Measurements from ENCODE around the genes PSMA1 and PIK3C2A.

DNA sequence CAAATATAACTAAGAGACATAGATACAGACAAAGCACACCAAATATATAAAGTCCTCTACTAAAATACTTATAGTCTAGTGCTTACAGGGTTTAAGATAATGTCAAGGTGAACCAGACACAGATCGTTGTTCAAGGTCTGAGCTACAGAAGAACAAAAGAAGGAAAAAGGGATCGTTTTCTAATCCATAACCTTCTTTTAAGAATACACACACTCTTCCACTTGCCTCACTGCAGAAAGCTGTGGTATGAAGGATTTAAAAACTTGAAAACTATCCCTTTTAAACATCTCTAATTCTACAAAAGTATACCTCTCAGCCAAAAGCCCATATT is 13.6 kb downstream of the RRAS2 start:
- PRO-cap, 2 experiments, result no peak in any of the 2 experiments
- RAMPAGE, long total RNA, 5 experiments, result no peak in any of the 5 experiments

- PRO-cap, 2 experiments, result no peak in any of the 2 experiments
- RAMPAGE, long total RNA, 5 experiments, result no peak in any of the 5 experiments
These were observed 9.5 kb upstream of the COPB1 start for GRCh38 chr11:14509025-14509502.

- PRO-cap, 2 experiments, result peak in 2 of 2 experiments; most common plus-strand start chr11:14520267 (in 1); most common minus-strand start chr11:14520338 (in 2)
- RAMPAGE, long total RNA, 5 experiments, result start-site peak on the minus strand in 5 of 5 experiments, at chr11:14520320-14520392 at its widest, 49 to 1,178 reads per replicate
These were observed at the start of gene PSMA1 for GRCh38 chr11:14520006-14520927. PSMA1 (minus strand) TSS chr11:14520386.

GRCh38 chr11:14653656-14654242 is 10.1 kb downstream of the PDE3B start:
- PRO-cap, 2 experiments, result no peak in any of the 2 experiments
- RAMPAGE, long total RNA, 5 experiments, result no peak in any of the 5 experiments

DNA sequence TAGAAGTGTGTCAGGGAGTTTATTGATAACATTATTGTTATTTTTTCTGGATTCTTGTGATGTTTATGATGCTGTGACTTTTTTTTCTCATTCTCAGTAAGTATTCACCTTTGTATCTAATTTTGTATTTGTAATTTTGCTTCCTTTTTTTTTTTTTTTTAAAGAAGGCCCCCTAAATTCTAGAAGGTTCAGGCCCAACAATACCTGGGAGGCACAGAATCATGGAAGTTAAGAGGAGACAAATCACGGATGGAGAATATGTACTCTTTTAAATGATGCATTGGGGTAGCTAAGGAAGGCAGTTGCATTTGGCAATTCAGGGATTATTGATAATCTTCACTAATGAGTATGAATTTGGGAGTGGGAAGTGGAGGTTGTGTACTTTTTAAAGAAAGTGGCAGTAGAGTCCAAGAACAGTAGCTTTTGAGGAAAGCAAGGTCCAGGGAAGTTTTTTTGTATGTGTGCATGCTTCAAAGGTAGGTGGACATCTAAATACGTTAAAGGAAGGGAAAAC is 46.9 kb downstream of the PDE3B start:
- PRO-cap, 2 experiments, result no peak in any of the 2 experiments
- RAMPAGE, long total RNA, 5 experiments, result no peak in any of the 5 experiments

DNA sequence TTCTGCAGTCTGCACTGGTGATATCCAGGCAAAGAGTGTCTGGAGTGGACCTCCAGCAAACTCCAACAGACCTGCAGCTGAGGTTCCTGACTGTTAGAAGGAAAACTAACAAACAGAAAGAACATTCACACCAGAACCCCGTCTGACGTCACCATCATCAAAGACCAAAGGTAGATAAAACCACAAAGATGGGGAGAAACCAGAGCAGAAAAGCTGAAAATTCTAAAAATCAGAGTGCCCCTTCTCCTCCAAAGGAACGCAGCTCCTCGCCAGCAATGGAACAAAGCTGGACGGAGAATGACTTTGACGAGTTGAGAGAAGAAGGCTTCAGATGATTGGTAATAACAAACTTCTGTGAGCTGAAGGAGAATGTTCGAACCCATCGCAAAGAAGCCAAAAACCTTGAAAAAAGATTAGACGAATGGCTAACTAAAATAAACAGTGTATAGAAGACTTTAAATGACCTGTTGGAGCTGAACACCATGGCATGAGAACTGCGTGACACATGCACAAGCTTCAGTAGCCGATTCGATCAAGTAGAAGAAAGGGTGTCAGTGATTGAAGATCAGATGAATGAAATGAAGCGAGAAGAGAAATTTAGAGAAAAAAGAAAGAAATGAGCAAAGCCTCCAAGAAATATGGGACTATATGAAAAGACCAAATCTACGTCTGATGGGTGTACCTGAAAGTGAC is 113.4 kb downstream of the CYP2R1 start:
- PRO-cap, 2 experiments, result no peak in any of the 2 experiments
- RAMPAGE, long total RNA, 5 experiments, result no peak in any of the 5 experiments

- PRO-cap, 2 experiments, result no peak in any of the 2 experiments
- RAMPAGE, long total RNA, 5 experiments, result no peak in any of the 5 experiments
These were observed 408.5 kb downstream of the SOX6 start for GRCh38 chr11:15947604-15948470.

DNA sequence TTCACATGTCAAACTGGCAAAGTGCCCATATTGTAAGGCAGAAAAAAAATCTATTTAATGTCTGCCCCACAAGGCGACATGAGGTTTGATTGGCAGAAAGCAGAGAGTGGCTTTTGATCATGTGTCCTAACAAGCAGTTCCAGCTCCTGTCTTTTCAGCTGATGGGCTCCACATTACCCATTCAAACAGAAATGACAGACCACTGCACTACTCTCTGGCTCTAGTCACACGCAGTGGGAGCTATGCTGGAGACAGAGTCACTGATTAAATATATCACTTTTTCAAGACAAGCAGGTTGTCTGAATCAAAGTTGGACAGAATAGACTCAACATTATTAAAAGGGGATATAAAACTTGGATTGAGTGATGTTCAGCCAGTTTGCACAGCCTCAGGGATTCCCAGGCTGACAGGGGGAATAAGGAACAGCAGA is 58.9 kb downstream of the SOX6 start:
- PRO-cap, 2 experiments, result no peak in any of the 2 experiments
- RAMPAGE, long total RNA, 5 experiments, result no peak in any of the 5 experiments

- PRO-cap, 2 experiments, result no peak in any of the 2 experiments
- RAMPAGE, long total RNA, 5 experiments, result no peak in any of the 5 experiments
These were observed 36.5 kb downstream of the C11orf58 start for GRCh38 chr11:16774794-16775553.

DNA sequence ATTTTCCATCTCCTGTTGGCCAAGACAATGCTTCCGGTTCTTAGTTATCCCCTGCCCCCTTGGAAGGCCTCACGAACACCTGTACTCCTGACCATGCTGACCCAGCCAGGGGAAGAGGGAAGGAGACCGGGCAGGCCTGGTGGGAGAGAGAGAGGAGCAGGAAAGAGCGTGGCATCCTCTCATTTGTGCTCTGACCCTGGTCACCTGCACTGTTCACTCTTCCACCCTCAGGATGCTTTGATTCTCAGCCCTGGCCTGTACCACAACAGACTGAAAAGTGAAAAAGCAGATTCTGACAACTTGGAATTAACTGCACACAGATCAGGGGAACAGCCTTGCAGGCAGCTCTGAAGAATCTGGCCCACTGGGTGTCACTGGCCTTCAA is 62.6 kb downstream of the C11orf58 start:
- PRO-cap, 2 experiments, result no peak in any of the 2 experiments
- RAMPAGE, long total RNA, 5 experiments, result no peak in any of the 5 experiments

- PRO-cap, 2 experiments, result no peak in any of the 2 experiments
- RAMPAGE, long total RNA, 5 experiments, result no peak in any of the 5 experiments
These were observed 68.9 kb downstream of the C11orf58 start for GRCh38 chr11:16807290-16807893.

DNA sequence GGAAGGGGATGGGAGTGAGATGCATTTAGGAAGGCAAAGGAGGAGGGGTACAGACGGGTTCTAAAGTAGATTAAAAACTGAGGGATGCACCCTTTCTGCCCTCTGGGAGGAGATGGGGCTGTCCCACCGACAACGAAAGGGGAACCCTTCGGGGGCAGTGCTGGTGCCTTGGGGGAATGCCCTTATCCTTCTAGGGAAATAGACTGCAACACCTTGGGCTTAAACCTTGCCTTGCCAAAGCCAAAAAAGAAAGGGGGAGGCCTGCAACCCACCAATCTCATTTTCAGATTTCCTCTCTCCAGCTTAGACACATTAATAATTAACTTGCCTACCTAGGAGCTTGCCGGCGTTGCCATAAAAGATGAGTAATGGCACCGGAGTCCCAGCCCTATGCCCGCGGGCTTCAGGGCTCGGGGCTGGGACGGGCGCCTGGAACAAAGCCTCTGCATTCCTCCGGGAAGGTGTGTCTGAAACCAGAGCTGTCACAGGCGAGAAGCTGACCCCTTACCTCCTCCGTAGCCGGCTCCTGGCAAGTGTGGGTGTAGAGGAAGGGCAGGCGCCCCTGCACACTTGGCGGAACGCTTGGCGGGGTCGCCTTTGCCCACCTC is 89.6 kb downstream of the PLEKHA7 start:
- PRO-cap, 2 experiments, result peak in 1 of 2 experiments; most common plus-strand start position 532 of the sequence (in 1); most common minus-strand start position 392 of the sequence (in 1)
- RAMPAGE, long total RNA, 5 experiments, result no peak in any of the 5 experiments

- PRO-cap, 2 experiments, result peak in 2 of 2 experiments; most common plus-strand start chr11:16925353 (in 2); most common minus-strand start chr11:16925200 (in 2)
- RAMPAGE, long total RNA, 5 experiments, result start-site peak on the minus strand in 1 of 5 experiments, at chr11:16925152-16925194 at its widest, 28 reads per replicate
These were observed 88.7 kb downstream of the PLEKHA7 start for GRCh38 chr11:16925110-16926239.

DNA sequence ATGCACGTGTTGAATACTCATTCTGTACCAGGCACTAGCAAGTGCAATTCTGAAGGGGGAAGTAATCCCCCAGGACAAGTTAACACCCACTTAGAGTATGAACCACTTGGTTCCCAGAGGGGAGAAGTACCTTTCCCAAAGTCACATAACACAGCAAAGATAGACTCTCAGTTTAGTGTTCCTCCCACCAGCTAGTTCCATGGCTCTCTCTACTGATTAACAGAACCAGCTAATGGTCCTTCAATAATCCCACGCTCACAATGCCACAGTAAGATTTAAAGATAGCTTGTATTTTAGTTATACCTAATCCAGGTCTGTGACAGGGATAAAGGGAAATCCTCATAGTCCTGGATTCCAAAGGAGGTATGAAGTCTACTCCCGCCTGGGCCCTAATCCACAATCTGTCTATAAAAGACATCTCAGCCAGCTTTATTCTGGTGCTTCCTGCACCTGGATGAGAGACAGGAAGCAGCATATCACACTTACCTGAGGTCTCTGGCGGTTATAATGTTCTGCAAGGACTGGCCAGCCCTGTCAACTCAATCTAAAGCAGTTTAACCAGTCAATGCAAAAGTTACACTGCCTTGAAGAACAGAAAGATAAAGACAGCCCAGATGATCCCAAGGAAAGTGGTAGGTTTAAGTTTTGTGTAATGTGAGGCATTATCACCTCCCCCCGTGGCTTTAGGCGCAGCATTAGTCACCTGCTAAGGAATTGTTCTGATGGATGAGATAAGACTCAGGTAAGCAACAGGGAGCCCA is 57.7 kb downstream of the PLEKHA7 start:
- PRO-cap, 2 experiments, result no peak in any of the 2 experiments
- RAMPAGE, long total RNA, 5 experiments, result no peak in any of the 5 experiments

DNA sequence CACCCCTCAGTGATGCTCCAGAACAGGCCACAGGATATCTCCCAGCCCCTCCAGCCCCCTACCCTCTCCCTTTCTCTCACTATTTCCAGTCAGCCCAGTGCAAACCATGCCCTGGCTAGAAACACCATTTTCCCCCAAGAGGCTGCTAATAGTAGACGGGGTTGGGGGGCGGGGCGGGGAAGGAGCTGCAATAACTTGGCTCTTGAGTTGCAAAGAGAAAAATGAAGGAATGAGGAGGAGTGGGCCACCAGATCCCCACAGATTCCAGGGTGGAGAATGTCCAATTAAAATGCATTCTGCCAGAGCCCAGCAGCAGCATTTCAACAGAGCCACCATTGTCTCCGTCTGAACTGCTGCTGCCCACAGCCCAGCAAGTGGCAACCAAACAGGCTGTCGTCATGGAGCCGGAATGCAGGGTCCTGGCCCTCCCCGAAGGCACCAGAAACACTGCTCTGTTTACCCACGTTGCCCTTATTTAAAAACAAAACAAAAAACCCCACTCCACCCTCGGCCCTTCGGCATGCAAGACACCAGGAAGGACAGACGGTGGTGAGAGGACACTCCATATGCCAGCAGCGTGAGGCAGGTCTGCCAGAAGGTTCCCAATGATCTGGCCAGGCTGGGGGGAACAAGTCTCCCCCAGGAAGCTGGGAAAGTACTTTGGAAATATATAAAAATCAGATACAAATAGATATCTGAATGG is 32.6 kb downstream of the PLEKHA7 start:
- PRO-cap, 2 experiments, result peak in 2 of 2 experiments; most common plus-strand start position 499 of the sequence (in 1); most common minus-strand start position 347 of the sequence (in 2)
- RAMPAGE, long total RNA, 5 experiments, result no peak in any of the 5 experiments

DNA sequence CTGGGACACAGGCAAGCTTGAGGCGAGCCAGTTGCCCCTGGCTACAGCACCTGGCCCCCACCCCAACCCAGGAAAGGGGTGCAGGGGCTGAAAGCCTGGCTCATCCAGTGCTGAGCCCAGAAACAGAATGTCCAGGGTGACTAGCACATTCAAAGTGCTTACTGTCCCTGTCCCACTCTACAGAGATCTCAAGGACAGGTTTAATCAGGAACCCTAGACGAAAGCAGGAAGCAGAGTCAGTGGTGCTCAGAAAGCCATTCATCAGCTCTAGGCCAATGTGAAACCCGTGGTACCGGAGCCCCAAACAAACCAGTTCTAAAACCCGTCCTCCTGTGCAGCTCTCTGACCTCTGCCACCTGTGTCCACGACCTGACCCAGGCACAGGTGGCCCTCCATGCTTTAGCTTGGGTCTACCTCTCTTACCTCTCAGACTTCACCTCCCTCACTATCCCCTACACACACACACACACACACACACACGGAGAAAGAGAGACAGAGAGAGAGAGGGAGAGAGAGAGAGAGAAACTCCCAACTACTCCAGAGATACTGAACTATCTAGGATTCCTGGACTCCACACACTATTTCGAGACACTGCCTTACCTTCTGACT is 31.8 kb downstream of the PLEKHA7 start:
- PRO-cap, 2 experiments, result no peak in any of the 2 experiments
- RAMPAGE, long total RNA, 5 experiments, result no peak in any of the 5 experiments

DNA sequence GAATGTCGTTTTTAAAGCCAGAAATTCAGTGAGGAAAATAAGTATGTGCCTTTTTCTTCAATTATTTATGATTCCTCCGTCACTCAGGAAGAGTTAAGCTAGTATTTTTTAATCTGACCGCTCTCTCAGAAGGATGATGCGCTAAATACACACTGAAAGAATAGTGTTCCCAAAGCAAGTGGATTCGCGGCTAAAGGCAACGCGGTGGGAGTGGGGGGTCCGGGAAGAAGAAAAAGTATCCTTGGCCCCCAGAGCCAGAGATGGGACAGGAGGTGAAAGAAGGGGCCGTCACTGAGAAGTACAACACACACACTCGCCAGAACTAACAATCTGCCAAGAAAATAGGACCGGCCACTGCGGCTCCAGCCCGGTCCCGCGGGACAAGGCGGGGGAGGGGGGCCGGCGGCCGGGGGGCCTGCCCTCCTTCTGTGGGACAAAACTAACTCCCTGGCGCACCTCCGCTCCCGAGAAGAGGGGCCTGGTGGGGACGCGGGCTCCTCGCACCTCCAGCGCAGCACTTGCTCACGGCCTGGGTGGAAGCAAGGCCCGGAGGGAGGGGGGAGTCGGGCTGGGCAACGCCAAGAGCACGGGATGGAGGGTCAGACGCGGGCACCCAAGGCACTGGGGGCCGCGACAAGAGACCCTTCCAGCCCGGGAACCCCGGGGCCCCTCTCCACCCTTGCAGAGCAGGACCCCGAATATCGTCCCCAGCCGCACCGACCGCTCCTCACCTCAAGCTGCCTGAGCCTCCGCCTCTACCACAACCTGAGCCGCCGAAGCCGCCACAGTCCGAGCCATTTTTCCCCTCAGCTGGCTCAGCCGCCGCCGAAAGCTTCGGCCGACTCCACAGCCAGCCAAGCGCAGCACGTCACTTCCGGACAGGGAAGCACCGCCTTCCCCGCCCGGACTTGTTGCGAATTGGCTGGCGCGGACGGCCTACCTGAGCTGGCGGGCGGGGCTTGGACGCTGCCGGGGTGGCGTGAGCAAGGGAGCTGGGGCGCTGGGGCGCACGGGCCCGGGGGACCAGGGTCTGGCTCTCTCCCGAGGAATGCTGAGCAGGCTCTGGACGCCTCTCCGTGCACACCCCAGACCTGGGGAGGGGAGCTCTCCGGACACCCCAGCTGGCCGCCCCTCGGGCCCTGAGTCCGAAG is at the start of gene PIK3C2A:
PIK3C2A (minus strand) TSS at position 870 of the 1,151 bp plus-strand sequence.
- PRO-cap, 2 experiments, result peak in 2 of 2 experiments; most common plus-strand start position 602 of the sequence (in 2); most common minus-strand start position 315 of the sequence (in 1)
- RAMPAGE, long total RNA, 5 experiments, result start-site peak on the plus strand in 1 of 5 experiments, centred at position 967 of the sequence, 66 reads per replicate; start-site peak on the minus strand in 4 of 5 experiments, centred at positions 828 to 838 of the sequence, 329 to 2,736 reads per replicate

GRCh38 chr11:17268682-17269440 is 7.7 kb upstream of the NUCB2 start:
- PRO-cap, 2 experiments, result no peak in any of the 2 experiments
- RAMPAGE, long total RNA, 5 experiments, result no peak in any of the 5 experiments

GRCh38 chr11:17352825-17354192 is 1.7 kb downstream of the NCR3LG1 start:
- PRO-cap, 2 experiments, result peak in 2 of 2 experiments; most common plus-strand start chr11:17353745 (in 2); most common minus-strand start chr11:17353036 (in 2)
- RAMPAGE, long total RNA, 5 experiments, result no peak in any of the 5 experiments

- PRO-cap, 2 experiments, result no peak in any of the 2 experiments
- RAMPAGE, long total RNA, 5 experiments, result no peak in any of the 5 experiments
These were observed 657 bp downstream of the USH1C start for GRCh38 chr11:17543473-17544045.

All from thyroid gland (tissue), 7 donors.